ENCODE measurements around the genes ATP1B2 and KDM6B.

DNA sequence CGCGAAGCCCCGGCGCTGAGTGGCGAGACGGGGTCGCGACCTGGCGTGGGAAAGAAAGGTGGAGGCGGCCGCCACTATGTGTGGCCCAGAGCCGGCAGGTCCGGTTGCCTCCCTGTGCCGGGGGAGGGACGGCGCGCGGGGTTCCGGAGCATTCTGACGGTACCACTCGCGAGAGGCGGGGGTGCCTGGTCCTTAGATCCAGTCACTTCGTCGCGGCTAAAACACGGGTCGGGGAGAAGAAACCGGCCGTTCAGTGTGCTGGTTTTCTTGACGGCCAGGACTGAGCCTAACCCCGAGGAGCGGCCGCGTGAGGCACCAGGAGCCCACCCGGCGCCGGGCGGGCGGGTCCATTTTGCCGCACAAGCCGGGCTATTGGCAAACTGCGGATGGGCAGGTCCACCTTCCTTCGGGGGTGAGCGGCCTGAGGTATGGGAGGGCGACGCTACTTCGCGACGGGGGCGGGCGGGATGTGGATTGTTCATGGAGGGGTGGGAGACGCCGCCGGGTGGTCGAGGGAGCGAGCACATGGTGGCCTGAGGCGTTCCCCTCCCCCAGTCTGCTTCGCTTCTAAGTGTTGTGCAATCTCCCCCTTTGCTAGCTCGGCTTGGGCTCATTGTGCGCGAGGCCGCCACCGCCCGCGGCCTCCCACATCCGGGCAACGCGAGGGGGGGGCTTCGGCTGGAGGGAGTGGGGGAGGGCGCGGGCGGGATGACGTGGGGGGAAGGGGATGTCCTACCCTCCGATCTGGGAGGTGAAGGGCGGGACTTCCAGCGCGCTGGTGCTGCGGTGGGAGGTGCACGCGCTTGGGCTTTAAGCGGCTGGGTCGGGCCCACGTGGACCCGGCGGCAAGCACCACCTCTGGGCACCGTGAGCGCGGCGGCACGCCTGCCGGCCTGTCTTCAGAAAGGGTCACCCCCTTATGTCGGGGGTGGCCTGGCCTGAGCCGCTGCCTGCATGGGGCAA, 778 bp downstream of the EIF4A1 start:
- PRO-cap = bidirectional peak, plus-strand start at position 151 of the sequence, minus-strand start at position 116 of the sequence; bidirectional peak, plus-strand start at position 405 of the sequence, minus-strand start at position 347 of the sequence; bidirectional peak, plus-strand start at position 770 of the sequence, minus-strand start at position 606 of the sequence

DNA sequence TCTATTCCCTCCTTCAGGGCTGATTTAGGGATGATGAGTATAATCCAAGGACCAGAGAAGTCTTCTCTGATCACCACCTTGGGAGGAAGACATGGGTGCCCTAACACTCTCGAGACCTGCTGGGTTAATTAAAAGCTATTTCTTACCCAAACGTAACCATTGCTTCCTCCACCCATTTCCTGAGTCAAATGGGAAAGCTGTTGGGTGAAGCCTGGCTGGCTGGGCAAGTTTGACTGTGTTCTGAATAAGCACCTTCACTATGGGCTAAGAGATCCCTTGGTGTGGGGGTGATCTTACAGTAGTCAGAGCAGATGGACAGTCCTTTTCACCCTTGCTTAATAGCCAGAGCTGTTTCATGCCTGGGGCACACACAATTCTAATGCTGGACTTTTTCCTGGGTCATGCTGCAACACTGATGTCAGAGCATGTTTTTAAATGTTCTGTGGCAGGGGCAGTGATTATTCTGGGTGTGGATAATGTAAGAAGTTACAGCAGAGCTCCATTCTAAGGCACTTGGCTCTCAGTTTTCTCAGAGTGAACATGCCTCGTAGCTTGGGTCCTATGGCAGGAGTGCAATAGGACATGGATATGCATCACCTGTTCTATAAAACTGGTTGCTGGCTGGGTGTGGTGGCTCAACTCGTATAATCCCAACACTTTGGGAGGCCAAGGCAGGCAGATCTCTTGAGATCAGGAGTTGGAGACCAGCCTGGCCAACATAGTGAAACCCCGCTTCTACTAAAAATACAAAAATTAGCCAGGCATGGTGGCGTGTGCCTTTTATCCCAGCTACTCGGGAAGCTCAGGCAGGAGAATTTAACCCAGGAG, 2.9 kb downstream of the EIF4A1 start:
- PRO-cap = no peak

- PRO-cap = no peak
These were observed 2.1 kb downstream of the MPDU1 start for GRCh38 chr17:7585639-7586229.

- PRO-cap = unidirectional peak, plus-strand start at chr17:7650926
These were observed at the start of gene ATP1B2 for GRCh38 chr17:7650167-7651036. TSS of gene ATP1B2 (plus strand) at chr17:7650926.

DNA sequence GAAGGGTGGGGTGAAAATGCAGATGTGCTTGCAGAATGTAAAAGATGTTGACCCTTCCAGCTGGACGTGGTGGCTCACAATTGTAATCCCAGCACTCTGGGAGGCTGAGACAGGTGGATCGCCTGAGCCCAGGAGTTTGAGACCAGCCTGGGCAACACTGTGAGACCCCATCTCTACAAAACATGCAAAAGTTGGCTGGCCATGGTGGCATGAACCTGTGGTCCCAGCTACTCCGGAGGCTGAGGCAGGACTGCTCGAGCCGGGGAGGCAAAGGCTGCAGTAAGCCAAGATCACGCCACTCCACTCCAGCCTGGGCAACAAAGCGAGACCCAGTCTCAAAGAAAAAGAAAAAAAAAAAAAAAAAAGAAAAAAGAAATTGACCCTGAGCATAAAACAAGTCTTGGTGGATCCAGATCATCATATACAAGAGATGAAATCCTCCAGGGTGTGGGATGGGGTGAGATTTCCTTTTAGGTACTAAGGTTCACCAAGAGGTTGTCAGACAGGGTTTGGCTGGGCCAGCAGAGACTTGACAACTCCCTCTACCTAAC, 17.8 kb downstream of the ATP1B2 start:
- PRO-cap = no peak

DNA sequence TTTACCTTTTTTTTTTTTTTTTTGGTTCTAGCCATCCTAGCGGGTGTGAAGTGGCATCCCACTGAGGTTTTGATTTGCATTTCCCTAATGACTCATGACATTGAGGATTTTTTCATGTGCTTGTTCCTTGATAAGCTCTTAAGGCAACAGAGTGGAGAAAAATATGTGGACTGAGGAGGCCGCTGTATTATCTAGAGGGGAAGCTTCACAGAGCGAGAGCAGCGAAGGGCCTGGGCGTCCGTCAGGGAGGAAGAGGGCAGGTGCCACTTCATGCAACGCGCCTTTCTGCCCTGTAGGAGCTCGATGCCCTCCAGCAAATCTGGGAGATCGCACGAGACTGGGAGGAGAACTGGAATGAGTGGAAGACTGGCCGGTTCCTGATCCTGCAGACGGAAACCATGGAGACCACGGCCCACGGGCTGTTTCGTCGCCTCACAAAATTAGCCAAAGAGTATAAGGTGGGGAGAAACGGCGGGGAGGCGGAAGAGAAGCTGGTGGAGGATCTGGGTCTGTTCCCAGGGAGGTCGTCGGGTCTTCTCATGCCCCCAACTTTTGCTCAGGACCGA, 50.1 kb downstream of the DNAH2 start:
- PRO-cap = no peak

GRCh38 chr17:7833546-7834384, at the start of gene KDM6B:
TSS of gene KDM6B (plus strand) at chr17:7834217.
- PRO-cap = bidirectional peak, plus-strand start at chr17:7834003, minus-strand start at chr17:7833839; bidirectional peak, plus-strand start at chr17:7834244, minus-strand start at chr17:7834132

- PRO-cap = bidirectional peak, plus-strand start at chr17:7834694, minus-strand start at chr17:7834627
These were observed 396 bp downstream of the KDM6B start for GRCh38 chr17:7834385-7834840.

DNA sequence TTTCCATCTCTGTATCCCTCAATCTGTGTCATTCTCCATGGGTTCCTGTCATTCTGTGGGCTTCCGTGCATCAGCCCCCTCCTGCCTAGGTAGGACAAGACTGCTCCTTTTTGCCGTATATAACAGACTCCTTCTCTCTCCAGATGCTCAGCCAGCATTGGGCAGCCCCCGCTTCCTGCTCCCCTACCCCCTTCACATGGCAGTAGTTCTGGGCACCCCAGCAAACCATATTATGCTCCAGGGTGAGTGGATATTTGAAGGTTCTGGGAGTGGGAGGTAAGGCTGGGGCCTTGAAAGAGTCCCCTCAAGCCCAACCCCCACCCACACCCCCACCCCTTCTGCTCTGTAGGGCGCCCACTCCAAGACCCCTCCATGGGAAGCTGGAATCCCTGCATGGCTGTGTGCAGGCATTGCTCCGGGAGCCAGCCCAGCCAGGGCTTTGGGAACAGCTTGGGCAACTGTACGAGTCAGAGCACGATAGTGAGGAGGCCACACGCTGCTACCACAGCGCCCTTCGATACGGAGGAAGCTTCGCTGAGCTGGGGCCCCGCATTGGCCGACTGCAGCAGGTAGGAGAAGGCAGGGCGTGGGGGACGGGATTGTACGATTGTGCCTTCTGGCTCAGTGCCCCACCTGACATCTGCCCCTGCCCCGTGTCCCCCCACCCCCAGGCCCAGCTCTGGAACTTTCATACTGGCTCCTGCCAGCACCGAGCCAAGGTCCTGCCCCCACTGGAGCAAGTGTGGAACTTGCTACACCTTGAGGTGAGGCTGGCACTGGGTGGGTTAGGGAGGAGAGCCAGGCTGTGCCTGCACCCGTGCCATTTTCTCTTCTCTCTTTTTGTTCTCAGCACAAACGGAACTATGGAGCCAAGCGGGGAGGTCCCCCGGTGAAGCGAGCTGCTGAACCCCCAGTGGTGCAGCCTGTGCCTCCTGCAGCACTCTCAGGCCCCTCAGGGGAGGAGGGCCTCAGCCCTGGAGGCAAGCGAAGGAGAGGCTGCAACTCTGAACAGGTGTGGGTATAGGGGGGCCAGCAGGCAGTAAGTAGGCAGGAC, 8.8 kb upstream of the TMEM88 start:
- PRO-cap = no peak

GRCh38 chr17:7849833-7850686, 4.8 kb upstream of the TMEM88 start:
- PRO-cap = no peak

DNA sequence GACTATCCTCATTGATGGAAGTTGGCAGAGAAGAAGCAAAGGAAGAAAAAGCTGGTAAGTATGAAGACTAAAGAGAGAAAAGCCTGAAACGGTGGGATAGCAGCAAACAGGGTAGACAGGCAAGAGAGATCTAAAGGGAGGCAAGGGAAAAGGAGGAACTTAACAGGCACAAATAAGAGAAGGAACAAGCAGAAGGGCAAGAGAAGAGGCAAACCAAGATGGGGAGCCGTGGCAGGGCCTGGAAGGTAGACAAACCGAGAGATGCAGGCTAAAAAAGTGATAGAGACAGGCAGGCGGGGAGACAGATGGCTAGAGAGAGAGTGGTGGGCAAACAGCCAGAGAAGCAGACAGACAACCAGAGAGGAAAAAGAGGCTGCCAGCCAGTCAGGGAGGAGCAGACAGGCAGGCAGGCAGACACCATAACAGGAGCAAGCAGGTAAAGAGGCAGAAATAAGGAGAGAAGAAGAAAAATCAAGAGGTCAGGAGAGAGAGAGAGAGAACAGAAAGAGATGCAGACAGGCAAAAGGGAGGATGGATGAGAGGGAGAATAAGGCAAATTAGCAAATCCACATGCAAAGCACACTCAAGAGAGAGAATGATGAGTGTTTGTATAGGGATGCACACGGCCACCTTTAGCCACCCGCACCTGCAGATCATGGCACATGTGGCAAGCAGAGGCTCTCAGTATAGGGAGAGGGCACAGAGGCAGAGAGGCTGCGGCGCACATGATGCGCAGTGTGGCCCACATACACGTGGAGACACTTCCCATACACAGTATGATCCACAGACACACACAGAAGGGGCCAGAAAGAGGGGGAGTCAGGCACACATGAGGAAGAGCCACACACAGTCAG, 6.8 kb upstream of the CHD3 start:
- PRO-cap = no peak

GRCh38 chr17:7883648-7884283, 4.8 kb upstream of the CHD3 start:
- PRO-cap = no peak

DNA sequence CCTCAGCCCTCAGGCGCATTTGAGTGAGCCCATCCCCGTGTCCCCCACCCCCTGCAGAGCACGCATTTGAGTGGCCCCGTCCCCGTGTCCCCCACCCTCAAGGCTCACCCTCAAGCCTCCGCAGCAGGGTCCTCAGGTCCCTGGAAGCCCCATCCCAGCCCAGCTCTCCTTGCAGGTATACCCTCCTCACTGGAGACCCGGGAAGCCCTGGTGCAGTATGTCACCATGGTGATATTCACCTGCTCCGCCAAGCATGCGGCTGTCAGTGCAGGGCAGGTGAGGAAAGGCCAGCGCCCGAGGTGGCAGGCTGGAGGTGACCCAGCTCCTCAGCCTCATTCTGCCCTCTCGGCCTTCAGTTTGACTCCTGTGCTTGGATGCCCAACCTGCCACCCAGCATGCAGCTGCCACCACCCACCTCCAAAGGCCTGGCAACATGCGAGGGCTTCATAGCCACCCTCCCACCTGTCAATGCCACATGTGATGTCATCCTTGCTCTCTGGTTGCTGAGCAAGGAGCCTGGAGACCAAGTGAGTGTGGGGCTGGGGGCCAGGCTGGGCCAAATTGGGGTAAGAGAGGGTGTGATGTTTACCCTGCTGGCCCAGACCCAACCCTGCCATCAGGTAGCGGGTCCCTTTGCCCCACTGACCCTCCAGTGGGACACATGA, 8.7 kb downstream of the ALOX15B start:
- PRO-cap = no peak

DNA sequence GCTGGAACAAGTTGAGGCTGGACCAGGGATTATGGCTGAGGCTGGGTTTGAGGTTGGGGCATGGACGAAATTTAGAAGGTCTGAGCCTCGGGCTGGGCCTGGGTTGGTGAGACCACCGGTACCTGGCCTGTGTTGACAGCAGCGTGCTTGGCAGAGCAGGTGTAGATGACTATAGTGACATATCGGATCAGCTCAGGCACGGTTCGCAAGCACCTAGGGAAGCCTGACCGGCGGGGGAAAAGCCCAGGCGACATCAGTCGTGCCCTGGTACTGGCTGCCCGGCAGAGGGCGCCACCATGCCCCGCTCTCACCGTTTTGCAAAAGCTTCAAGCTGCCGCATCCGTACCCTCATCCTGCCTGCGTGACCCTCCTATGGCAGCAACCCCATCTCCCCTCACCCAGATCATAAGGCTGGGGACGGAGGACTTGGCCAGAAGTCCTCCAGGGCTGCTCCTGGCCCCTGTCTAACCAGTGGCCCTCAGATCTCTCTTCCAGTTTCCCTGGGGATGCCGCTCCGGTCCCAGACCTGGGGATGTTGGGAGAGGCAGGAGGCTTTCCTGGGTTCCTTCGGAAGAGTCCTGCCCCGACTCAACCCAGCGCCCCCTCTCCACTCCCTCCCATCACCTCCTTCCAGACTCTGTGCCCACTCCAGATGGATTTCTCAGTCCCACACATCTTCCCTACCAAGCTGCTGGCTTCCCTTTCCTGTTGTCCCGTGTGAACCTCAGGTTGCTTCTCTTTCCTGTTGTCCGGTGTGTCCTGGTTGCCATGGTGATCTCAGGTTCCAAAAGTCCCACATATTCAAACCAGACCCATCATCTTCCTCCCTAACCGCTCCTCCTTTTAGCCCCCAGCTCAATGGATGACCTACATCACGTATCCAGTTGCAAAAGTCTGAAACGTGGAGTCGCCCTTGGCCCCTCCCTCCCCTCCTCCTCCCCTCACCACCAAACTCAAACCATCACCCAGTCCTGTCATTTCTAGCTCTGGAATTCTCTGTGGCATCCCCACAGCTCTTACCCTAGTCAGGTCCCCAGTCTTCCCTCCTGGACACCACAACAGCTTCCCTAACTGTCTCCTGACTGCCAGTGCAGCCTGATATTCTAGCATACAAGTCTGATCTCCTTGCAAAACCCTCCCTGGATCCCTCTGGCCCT, 13.6 kb downstream of the ALOX12B start:
- PRO-cap = no peak

DNA sequence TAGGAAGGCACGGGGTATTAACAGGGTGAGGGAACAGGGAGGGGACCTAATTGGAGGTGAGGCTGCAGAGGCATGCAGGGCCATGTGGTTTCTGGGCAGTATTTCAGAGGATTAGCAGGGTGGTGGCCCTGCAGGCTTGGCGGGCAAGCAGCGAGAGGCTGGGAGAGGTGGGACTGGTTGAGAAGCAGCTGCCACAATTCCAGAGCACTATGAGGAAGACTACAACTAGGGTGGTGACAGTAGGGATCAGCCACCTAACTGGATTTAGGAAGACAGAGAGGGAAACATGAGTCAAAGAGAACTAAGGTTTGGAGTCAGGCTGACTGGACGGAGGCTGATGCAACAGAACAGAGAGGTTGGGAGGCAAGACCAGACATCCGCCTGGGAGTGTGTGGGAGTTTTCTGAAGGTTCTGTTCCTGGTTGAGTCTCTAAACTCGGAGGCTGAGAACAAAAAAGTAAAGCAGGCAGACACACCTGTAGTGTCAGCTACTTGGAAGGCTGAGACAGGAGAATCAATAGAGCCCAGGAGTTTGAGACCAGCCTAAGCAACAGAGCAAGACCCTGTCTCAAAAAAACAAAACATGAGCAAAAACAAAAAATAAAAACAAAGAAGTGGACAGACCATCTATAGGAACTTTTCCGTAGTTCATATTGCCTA, 12.2 kb downstream of the ALOXE3 start:
- PRO-cap = no peak

GRCh38 chr17:8118743-8119007, 361 bp upstream of the ALOXE3 start:
- PRO-cap = no peak

GRCh38 chr17:8121443-8122343, 2.2 kb downstream of the HES7 start:
- PRO-cap = bidirectional peak, plus-strand start at chr17:8121787, minus-strand start at chr17:8121508

GRCh38 chr17:8123015-8123920, 638 bp downstream of the HES7 start:
- PRO-cap = unidirectional peak, minus-strand start at chr17:8123375

- PRO-cap = bidirectional peak, plus-strand start at chr17:8126712, minus-strand start at chr17:8126721; unidirectional peak, minus-strand start at chr17:8126972
These were observed 2.5 kb upstream of the HES7 start for GRCh38 chr17:8125990-8127176.

DNA sequence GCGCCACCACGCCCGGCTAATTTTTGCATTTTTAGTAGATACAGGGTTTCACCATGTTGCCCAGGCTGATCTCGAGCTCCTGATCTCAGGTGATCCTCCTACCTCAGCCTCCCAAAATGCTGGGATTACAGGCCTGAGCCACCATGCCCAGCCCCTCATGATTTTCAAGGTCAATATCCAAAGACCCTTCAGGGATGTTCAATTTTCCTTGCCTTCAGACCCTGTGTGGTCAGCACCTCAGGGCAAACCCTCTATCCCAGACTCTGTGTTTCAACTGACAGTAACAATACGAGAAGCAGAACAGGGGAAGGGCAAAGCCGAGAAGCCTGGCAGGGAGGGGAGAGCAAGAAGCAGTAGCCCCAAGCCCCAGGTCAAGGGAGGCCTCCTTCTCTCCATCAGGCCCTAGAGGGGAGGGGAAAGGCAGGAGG, 6.7 kb downstream of the PER1 start:
- PRO-cap = no peak